Cardiac muscle cell (in vitro differentiated cells and primary cell): ENCODE data around the gene NHLRC1.

- RAMPAGE, long total RNA = no peak
- RRBS = no CpG with 5 or more reads among the region's 11 CpGs
Observed at GRCh38 chr6:15425768-15426889, 180.3 kb downstream of the JARID2 start.

GRCh38 chr6:15470290-15471508 lies 192.1 kb downstream of the DTNBP1 start:
- RAMPAGE, long total RNA = no peak
- RRBS = no CpG with 5 or more reads among the region's 13 CpGs

GRCh38 chr6:15517476-15518301 lies 145.1 kb downstream of the DTNBP1 start:
- RAMPAGE, long total RNA = no peak
- RRBS = no CpG with 5 or more reads among the region's 21 CpGs

- RAMPAGE, long total RNA = no peak
- RRBS = no CpG with 5 or more reads among the region's 1 CpG
Observed at GRCh38 chr6:15709522-15709974, 46.7 kb upstream of the DTNBP1 start.

DNA sequence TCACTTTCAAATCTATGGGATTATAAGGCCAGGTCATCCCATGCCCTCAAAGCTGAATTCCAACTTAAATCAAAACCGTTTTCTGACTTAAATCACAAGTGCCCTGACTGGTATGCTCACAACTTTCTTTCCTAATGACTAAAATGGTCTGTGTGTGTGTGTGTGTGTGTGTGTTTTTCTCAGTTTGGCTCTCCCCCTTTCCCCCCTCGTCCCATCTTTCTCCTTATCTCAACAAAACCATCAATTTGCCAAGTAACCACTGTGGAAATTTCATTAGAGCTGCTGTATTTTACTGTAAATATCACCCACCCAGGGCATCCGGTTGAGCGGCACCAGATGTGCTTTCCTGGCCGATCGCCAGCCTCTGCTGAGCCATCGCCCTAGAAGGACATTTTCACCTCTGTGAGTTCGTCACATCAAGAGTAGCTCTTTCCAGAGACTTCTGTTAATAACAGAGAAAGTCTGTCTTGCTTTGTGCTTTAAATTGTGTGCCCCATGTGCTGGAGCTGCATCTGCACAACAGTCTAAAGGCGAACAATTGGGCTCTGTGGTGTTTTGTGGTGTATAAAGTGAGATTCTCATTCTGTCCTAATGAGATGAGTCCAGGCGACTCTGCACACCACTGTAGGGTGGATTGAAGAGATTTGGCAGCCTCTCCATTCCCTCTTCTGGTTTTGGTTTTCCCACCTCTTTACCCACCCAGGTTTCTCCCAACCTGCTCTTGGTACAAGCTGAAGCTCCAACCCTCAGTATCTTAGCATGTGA lies 217.2 kb upstream of the DTNBP1 start:
- RAMPAGE, long total RNA = no peak
- RRBS = no CpG with 5 or more reads among the region's 10 CpGs

- RAMPAGE, long total RNA = no peak
- RRBS = no CpG with 5 or more reads among the region's 17 CpGs
Observed at GRCh38 chr6:16149928-16150971, 21.4 kb downstream of the MYLIP start.

DNA sequence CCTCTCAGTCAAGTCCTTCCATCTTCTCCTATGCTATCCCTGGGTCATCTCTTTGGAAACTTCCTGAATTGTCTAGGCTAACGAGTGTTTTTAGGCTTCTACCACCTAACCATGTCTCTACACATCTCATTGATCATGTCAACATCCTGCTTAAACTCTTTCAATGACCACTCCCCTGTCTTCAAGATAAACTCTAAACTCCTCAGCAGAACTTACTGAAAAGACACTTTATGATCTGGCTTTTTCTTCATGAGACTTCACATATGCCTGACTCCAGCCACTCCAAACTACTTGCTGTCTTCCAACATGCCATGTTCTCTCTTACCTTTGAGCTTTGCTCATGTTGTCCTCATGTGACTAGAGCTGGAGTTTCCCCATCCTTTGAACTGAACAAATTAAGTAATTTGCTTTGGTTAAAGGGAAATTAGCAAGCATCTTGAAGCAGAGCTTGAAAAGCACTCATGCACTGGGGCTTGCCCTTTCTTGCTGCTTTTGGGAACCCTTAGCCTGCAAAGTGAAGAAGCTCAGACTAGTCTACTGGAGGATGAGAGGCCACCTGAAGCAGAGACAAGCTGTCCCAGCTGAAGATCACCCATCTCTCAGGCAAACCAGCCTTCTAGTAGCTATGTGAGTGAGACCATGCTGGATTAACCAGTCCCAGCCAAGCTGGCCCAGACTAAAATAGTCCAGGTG lies 235.6 kb downstream of the GMPR start:
- RAMPAGE, long total RNA = no peak
- RRBS = no CpG with 5 or more reads among the region's 1 CpG

DNA sequence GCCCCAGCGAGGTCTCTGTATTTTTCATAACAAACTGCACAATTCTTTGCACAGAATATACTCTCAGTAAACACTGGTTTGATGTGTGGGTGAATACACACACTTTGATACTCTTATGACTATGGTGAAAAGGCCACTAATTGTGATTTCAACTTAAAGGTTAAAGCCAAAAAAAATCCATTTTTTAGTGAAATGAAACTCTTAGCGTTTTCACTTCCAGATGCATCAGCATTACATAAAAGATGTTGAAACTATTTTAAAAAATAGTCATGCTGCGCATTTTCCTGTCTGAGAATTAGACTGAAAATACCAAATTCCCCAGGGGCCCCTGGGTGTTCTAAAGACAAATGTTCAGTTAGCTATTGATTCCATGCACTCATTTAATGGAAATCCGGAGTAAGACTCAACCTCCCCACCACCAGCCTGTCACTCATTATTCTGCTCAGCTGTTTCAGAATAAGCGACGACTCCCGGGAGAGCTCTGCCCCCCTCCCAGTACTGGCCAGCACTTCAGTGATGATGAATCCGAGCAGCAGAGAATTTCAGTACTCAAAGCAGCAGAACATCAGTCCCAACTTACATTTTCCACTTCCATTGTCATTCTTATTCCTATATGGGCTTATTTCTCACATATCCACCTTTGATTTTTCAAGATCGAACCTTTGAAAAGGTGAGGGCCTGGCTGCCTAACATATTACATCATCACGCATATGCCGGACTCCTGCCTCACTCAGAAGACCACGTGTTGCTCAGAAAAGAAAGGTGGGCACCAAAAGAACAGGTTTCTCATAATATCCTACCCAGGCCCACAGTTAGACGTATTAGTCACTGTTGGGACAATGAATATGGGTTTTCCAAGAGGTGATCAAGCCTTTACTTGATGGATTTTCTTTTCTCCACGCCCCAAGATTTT lies 169.3 kb downstream of the ATXN1 start:
- RAMPAGE, long total RNA = no peak
- RRBS = 86% methylated on average over 4 of the region's 14 CpGs

DNA sequence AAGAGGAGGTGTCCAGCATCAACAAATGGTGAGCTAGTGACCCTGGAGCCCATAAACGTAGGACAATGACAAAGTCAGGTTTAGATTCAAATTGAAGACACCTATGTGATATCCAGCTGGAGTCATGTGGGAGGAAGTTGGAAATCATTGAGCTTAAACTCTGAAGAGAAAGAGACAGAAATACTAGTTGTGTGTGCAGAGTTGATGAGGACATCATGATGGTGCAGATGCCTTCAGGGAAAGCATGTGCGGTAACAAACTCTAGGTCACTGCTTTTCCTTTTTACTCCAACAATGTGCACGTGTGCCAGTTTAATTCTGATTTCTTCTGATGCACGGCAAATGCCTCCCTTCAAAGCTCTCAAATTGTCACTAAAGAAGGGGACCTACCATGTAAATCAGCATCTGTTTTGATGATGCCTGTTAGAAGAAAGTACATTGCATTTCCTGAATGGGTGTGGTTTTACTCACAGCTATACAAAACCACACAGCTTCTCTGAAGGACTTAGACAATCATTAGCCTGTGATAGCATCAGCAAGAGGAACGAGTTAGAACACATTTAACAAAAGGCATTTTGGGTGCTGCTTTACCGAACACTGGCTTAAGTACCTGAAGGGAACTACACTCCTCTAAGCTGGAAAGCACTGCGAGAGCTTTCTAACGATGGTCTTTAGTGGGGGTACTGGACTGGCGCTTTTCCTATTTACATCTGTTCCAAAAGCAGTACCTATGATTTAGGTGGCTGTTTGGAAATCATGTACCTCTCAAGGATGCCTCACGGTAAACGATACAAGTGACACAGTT lies 109.5 kb downstream of the ATXN1 start:
- RAMPAGE, long total RNA = no peak
- RRBS = no CpG with 5 or more reads among the region's 11 CpGs

DNA sequence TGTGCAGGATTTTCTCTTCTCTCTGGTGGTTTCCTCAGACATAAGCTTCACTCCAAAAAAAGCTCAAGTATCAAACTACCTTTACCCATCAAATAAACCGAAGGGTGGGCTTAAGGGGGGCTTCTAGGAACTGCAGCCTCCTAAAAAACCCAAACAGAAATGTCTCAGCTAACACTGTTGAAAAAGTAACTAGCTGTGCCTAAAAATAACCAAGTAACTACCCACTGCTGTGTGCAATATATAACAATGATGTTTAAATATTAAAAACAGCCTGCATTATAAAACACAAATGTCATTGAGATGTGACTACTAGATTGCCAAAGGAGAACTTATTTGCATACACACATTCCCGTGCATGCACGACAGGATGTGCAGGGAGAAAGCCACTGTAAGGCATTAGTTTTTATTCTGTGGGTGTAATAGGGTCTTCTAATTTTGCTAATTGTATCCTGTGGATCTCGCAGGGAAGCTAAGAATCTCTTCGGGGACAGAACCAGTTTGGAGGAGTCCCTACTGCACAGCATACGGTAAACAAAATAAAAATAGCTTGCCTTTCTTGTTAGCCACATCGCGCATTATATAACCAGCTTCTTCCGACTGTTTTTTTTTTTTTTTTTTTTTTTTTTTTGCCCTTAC lies 2.2 kb downstream of the ATXN1 start:
- RAMPAGE, long total RNA = no peak
- RRBS = no CpG with 5 or more reads among the region's 9 CpGs

GRCh38 chr6:16803237-16804299 lies 42.3 kb upstream of the ATXN1 start:
- RAMPAGE, long total RNA = no peak
- RRBS = no CpG with 5 or more reads among the region's 24 CpGs

GRCh38 chr6:17174591-17175004 lies 72.7 kb downstream of the STMND1 start:
- RAMPAGE, long total RNA = no peak
- RRBS = no CpG with 5 or more reads among the region's 12 CpGs

GRCh38 chr6:17278652-17279086 lies 2.5 kb upstream of the RBM24 start:
- RAMPAGE, long total RNA = no peak
- RRBS = no CpG with 5 or more reads among the region's 8 CpGs

DNA sequence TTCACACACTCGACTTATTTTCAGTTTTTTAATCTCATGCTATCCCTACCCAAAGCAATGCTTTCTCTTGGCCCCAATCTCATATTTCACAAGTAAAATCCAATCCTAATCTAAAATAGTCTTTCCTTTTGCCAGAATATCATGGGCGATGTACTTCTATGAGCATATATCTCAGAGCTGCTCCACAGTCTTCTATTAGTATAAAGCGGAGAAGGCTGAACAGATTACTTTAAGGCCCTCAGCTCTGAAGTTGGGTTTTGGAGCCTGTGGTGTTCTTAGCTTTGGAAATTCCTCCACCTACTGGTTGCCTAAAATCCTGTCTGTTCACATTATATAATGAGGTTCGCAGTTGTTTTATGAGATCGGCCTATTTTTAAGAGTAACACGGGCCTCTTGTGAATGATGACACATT lies 16.0 kb upstream of the FAM8A1 start:
- RAMPAGE, long total RNA = no peak
- RRBS = no CpG with 5 or more reads among the region's 6 CpGs

DNA sequence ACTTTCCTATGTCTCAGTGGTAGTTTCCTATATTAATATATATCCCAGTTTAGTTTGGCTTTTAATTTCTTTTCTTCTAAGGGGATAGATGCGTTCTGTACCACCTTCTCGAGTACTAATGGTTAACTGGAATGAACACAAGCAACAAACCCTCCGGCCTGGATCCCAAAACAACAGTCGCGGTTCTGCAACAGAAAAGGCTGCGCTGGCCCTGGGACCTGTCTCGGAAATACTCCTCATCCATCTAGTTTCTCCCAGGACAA lies 353 bp upstream of the FAM8A1 start:
- RAMPAGE, long total RNA = no peak
- RRBS = no CpG with 5 or more reads among the region's 7 CpGs

GRCh38 chr6:17850083-17850496 lies 137.3 kb downstream of the KIF13A start:
- RAMPAGE, long total RNA = no peak
- RRBS = no CpG with 5 or more reads among the region's 4 CpGs

- RAMPAGE, long total RNA = no peak
- RRBS = 7% methylated on average over 17 of the region's 74 CpGs
Observed at GRCh38 chr6:18122157-18122956, at the start of gene NHLRC1. Gene NHLRC1 (minus strand): TSS chr6:18122677.

DNA sequence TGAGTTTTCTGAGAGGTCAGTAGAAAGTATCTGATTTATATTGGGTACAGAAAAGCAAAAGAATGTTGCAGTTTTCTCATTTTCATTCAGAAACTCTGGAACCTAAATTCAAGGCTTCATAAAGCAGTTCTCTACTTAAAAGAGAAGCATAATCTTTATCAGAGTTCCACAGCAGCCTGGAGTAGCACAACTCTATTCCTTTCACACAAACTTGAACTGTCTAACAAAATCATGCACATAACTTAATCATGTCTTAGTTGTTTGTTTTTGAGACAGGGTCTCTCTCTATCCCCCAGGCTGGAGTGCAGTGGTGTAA lies 1.2 kb downstream of the TPMT start:
- RAMPAGE, long total RNA = no peak

- RAMPAGE, long total RNA = no peak
- RRBS = no CpG with 5 or more reads among the region's 11 CpGs
Observed at GRCh38 chr6:18207099-18207816, 52.0 kb downstream of the KDM1B start.

- RAMPAGE, long total RNA = no peak
- RRBS = no CpG with 5 or more reads among the region's 14 CpGs
Observed at GRCh38 chr6:18213358-18214035, 50.8 kb downstream of the DEK start.